Skeletal muscle satellite cell (primary cell): ENCODE measurements around a stretch of chr18.

GRCh38 chr18:2913956-2914671, 67.3 kb downstream of the EMILIN2 start:
- CAGE, long polyA plus RNA = no peak

DNA sequence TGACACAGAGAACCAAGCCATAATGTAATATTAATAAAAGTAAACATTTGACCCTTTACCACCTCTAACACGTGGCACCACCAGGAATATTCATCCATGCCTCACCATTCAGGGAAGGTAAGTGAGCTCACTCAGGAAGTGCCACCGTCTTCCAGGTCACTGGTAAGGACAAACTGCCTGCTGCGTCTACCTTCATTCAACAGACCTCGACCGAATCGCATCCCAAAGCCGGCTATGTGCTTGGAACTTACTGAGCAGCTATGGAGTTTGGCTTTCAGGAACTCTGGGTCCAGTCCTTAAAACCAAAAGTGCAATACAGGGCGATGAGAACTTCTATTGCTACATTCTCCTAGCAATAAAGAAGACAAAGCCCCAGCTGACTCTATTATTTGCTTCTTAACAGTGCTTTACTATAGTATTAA, 2.1 kb downstream of the LPIN2 start:
- CAGE, long polyA plus RNA = no peak

- CAGE, long polyA plus RNA = no peak
Measured at GRCh38 chr18:3014663-3014938, 1.7 kb upstream of the LPIN2 start.

DNA sequence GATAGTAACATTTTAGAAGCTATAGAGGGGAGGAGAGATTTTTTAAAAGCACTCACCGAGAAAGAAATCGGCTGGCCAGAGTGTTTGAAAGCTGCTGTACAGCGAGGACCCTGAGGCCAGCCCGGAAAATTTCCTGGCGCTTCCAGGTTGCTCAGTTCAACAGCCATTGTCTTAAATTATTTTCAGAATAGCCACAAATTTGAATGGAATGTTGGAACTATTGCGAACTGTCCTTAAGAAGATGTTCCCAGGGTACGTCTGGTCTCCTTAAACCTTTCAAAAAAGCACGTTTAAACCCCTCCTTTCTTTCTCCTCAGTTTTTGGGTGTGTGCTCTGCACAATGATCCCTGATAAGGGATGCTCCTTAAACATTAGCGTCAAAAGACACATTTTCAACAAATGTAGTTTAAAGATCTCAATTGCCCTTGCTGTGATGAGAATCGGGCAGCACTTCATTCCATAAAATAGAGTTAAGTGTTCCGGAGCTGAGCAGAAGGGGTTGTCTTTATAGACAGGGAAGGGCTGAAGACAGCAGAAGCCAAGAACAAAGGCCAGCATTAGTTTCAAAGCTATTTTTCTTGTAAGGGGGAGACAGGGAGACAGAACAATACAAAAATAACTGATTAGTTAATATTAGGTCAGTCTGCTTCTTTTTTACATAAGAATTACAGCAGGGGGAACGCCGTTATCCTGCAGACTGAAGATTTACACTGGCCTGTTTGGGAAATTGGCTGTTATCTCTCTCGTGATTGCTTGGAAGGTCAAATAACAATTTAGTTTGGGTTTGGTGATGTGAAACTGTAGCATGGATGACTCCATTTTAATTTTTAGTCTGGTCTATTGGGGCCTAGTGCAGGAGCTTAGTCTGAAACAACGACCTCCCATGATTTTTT, 14.6 kb upstream of the LPIN2 start:
- CAGE, long polyA plus RNA = no peak

DNA sequence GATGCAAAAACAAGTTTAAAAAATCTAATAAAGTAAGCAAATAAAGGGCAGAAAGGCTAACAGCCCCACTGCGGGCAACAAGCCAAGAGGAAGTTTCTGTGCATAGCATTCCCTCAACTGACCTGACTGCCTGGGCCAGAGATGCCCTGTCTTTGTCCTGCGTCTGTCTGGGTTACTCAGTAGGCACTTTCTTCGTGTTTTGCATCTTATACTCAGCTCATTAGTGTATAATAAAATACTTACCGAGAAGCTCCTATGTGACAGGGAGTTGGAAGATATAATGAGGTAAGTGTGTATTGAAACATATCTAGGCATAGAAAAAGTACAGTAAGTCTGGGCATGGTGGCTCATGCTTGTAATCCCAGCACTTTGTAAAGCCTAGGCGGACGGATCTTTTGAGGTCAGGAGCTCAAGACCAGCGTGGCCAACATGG, 32.6 kb upstream of the LPIN2 start:
- CAGE, long polyA plus RNA = no peak

DNA sequence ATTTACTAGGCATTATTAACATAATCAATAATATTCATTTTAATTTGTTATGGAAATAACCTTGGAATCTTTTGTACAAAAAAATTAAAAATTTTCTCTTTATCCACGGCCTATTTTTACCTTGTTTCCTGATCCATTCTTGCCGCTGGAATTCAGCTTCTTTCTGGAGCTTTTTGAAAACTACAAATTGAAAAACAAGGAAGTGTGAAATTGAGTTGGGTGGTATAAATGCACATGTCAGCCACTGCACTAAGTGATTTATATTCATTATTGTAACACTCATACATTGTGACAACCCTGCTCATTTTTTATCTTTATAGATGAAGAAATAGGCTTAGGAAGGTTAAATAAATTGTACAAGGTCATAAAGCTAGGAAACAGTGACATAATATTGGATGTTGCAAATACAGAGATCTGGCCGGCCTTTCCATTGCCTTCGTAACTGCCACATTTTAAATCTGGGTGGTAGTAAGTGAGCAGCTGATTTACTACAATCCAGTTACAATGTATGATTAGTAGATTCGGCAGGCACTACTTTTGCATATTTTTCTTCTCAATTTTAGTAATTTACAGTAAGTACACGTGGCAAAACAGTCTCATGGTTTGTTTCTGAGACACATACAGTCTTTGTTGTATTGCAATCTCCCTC, 76.6 kb upstream of the LPIN2 start:
- CAGE, long polyA plus RNA = no peak

DNA sequence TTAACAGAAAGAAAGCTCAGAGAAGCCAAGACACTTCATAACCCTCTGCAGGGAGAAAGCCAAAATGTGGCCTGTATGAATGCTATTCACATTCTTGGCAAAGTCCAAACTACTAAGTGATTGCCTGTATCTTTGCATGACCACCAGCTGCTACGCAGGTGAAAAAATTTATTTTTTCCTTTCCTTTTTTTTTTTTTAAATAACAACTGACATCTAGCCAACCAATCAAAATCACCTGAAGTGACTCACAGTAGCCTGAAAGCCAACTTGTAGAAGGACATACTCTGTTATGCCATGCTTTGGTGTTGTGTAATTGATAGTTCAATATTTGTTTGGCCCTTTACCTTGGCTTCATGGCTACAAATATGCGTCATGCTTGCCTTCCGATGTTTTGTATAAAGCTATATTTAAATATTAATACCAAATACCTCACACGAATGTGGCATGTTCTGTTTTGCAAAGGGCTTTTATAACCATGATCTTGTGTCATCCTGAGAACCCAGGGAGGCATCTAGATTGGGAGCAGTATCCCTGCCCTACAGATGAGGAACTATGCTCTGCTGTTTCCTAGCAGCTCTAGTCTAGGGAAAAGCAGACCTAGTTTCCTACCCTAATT, 102.2 kb downstream of the MYOM1 start:
- CAGE, long polyA plus RNA = no peak

GRCh38 chr18:3218351-3218643, 1.5 kb downstream of the MYOM1 start:
- CAGE, long polyA plus RNA = no peak

DNA sequence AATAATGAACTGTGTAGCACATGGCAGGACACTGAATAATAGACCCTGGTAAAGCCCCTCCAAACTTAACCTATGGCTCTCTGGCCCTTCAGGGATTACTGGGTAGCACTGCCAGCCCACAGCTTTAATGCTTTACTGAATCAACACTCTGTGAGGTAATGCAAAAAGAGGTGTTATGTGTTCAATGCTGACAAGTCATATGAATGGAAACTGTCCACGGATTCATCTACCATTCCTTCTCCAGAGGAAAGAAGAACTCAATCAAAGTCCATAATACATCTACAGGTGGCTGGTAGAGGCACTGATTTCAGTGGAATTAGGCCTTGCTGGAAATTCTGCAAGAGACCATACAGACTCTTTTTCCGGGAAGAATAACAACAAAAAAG, 13.7 kb upstream of the MYOM1 start:
- CAGE, long polyA plus RNA = no peak

DNA sequence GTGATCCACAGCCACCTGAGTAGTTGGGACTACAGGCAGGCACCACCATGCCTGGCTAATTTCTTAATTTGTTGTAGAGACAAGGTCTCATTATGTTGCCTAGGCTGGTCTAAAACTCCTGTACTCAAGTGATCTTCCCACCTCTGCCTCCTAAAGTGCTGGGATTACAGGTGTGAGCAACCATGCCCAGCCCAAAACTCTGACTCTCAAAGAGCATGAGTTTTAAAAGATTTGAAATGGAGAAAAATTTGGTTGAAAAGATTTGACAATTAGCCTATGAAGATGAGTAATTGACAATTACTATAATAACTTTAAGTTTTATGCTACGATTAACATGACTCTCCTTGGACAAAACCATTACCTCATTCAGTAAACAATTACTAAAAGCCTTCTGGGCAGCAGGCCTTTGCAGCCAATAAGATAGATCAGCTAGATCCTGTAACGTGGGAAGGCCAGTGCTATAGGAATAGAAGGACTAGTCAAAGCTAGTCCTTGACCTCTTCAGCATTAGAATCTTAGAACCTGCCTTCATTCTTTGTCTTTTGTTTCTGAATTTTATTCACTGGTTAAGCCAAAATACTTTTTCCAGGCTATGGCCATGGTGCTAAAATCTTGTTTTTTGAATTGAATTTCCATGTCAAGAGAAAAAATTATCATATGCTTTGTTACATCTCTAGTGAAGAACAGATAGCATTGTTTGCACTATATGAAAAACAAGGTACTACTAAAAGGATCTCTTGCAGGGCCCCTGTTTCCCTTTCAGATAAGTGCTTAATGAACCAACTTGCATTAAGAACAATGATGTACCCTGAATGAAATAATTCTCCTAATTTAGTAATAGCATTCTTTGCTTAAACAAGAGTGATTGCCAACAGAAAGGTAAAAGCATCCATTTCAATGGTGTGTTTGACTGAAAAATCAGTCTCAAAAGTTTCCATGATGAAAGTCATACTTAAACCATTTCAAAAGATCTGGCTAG, 4.5 kb upstream of the MYL12B start:
- CAGE, long polyA plus RNA = no peak

GRCh38 chr18:3296800-3297787, 35.2 kb downstream of the MYL12B start:
- CAGE, long polyA plus RNA = no peak

DNA sequence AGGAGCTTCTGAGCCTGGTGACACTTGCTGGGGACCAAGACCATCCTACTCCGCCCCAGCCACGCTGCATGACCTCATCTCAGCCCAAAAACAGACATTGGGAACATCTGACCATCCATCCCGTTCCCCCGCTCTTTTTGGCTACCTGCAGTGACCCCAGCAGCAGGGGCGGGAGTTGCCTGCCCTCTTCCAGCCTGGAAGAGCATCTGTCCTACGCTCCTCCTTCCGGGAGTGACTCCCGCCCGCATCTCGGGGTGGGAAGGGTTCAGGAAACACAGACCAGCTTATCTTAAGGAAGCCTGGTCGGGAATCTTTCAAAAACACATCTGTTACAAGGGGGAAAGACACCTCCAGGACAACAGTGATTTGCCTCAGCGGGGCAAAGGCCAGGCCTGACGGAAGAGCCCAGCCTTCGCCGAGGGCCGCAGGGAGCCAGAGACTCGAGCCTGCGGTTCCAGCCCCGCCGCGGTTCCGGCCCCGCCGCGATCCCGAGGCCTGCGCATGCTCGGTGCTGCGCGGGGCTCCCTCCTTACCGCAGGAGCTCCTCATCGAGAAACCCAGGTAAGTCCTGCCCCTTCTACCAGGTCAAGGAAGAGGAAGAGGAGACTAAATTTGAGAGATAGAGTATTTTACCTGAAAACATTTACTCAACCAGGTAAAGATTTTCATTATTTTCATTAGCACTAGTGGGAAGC, 38.1 kb upstream of the TGIF1 start:
- CAGE, long polyA plus RNA = no peak

- CAGE, long polyA plus RNA = no peak
Measured at GRCh38 chr18:3452970-3453294, 3.0 kb downstream of the TGIF1 start.

DNA sequence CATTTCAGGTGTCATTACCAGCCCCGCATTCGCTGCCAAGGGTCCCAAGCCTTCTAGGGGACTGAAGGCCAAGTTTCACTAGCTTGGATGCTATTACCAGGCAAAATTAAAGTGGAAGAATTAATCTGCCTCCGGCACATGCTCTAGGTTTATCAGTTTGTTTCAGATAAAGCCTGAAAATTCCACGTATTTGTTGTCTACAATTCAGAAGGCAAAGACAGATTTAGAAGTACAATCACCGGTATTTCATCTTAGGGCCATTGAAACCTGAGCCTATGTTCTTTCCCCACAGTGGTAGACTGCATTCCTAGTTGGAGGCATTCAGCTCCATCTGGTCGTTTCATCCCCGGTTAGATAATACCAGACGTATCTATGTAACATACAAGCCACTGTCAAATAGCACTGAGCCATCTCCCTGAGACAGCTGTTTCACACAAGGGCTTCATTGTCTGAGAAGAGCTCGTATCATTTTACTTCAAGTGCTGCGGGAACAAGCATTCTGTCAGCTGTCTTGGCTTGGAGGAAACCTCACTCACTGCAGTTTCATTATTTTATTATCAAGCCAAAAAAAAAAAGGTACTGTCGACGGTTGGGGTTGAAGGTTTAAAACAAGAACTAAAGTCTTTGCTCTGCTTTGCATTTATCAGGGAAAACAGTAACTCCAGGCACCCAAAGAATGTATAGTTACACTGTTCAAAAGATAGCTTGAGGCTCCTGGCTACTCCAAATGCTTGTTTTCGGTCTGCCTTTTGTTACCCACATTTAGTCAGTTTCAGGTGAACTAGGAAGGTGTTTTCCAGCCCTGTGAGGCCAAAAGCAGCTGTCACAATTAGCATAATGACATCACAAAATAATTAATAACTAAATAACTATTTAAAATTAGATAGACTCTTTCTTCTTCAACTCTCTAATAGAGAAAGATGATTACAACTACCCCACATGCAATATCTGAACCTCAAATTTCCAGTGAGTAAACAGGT, 76.7 kb downstream of the TGIF1 start:
- CAGE, long polyA plus RNA = no peak

DNA sequence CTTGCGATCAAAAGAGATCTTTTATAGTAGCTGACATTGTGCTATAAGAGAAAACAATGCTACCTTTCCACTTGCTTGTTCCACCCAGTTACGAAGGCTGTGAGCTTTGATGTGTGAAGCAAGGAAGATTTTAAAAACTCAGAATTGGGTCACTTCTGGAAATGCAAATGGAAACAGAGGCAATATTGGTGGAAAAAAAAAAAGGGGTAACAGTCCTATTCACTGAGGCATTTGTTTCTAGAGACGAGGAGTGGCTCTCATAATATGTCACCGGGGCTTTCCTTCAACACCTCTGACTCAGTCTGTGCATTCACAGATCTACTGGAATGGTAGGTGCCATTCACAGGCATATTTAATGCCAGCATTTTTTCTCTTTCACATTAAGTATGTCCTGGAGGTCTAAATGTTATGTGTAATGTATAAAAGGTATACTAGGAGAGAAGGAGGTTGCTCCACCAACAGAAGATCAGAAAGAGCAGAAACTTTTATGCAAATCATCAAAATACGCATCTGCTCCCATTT, 91.8 kb downstream of the TGIF1 start:
- CAGE, long polyA plus RNA = no peak

DNA sequence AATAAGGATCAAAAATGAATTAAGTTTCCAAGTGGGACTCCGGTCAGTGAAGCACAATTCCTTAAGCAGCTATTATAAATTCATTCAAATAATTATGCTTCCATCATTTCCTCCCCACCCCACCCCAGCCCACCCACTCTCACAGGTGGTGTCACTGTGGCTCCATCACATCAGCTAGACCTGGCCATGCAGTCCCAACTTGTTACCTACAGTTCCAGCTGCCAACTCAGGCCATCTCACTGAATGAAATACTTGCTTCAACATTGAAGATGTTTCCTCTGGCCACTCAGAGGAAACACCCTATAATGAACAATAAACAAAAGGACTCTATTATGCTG, 134.1 kb downstream of the TGIF1 start:
- CAGE, long polyA plus RNA = no peak

- CAGE, long polyA plus RNA = no peak
Measured at GRCh38 chr18:3794487-3795016, 344.6 kb downstream of the TGIF1 start.

DNA sequence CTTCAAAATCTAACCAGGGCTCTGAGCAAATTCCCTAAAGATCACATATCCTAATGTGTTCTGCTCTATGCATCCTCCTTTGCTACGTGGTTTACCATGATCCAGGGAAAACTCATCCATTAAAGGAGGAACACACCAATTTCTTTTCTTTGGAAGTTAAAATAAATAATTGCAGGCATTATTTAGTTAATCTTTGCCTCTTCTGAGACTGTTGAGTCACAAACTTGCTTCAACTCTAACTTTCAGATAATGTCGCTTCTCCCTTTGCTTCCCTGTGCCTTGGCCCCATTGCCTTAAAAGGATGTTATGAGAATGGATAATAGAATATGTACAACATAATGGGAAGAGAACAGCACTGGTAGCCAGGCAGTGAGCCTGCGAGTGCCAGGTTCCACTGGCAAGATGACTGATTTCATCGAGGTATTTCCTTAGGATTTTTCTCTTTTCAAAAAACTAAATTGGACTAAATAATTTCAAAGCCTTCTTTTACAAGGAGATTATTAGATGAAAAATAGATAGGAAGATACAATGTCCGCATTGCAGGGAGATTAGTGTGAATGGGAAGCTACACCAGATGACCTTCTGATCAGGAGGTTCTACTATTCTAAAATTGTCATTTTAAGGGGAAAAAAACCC, 420.9 kb downstream of the TGIF1 start:
- CAGE, long polyA plus RNA = no peak

DNA sequence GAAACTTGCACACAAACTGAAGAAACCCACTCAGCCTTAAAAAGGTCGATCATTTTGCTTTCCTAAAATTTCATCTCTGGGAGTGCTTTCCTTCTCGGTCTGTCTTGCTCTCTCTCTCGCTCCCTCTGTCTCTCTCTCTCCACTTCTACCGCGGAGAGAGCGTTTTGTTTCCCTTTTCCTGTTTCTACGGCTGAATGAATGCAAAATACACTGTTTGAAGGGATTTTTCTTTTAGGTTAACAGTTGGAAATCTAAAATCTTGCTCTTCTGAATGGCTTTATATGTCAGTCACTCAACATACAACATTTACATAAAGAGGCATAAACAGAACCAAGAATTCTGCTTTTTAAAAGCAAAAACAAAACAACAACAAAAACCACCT, 424.2 kb downstream of the TGIF1 start:
- CAGE, long polyA plus RNA = no peak

DNA sequence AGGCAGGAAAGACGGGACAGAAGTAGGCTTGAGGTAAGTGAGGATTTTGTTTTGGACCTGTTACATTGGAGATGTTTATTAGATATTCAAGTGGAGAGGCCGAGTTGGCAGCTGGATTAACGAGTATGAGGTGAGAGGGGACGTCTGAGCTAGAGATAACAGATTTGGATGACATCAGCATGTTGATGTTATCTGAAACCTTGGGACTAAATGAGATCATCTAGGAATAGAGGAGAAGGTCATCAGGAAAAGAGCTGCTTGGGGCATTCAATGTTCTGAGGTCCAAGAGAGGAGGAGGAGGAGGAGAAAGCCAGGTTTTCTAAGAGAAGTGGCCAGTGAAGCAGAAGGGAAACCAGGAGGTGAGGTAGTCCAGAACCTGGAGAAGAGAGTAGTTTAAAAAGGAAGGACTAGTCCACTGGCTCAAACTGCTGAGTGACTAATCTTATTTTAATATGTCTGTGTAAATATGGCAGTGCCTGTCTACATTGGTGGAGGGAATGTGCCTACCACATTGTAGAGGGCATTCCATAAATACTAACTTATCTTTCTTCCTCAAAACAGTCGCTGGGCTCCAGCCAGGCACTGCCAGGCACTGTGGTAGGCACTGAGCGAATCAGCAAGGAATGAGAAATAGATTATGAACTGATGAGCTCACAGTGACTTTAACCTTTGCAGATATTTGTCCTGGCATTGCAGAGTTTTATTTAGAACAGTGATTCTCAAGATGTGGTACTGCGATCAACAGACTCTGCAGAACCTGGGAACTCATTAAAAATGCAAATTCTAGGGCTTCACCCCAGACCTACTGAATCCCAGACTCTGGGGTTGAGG, 488.2 kb downstream of the DLGAP1 start:
- CAGE, long polyA plus RNA = no peak